ENCODE measurements around a stretch of chr14.

DNA sequence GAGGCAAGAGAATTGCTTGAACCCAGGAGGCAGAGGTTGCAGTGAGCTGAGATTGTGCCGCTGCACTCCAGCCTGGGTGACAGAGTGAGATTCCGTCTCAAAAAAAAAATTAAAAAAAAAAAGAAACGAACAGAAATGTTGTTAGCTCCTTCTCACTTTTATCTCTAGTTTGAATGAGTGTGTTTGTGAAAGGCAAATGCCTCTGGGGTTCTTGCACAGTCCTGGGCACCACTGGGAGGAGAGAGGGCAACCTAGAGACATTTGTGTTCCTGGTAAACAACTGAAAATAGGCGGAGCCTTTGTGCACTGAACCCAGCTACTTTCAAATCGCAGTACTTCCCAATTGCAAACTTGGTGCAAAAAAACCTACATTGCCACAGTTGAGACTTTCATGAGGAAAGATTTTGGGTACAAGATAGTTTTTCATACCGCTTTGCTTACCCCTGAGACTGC, 430.1 kb downstream of the ZFP36L1 start:
- PRO-cap = no peak
- RAMPAGE, long total RNA, 4 experiments = no peak in any of the 4 experiments

- PRO-cap = unidirectional peak, minus-strand start at chr14:68379904
- RAMPAGE, long total RNA, 4 experiments = no peak in any of the 4 experiments
Measured at GRCh38 chr14:68379630-68380141, 413.2 kb downstream of the ZFP36L1 start.

DNA sequence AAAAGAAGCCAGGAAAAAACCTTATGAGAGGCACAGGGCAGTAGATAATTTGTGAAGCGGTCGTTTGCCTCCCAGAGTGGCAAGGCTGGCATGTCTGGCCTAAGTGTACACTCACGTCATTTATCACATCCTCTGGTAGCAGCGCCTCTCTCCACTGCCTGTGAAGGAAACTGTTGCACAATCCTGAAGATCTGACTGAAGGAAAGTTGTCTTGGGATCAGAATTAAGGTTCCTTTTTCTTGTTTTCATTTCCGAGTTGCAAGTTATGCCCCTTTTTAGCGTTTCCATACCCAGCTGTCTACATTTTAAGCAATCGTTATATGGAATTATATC, 408.5 kb downstream of the ZFP36L1 start:
- PRO-cap = no peak
- RAMPAGE, long total RNA, 4 experiments = no peak in any of the 4 experiments

DNA sequence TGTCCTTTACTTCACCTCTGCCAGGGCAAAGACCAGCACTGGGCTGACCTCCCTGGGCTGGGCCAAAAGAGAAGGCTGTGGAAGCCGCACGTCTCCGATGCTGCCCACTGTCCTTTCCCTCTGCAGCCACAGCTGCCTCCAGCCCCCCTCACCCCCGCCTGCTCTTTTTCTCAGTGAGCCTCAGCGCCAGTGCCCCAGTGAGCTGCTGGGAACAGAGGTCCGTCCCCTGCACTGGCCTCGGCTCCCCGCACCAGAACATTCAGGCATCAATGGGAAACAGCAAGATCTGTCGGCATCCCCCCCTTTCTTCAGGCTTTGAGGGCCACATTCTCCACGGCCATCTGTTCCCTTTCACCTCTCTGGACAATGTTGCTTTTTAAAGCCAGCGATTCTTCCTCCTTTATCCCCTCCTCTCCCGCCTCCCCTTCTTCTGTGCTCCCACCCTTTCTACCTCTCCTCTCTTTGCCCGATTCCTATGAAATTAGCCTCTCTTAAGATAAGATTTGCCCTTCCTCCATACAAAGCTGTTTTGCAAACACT, 398.0 kb downstream of the ZFP36L1 start:
- PRO-cap = no peak
- RAMPAGE, long total RNA, 4 experiments = no peak in any of the 4 experiments

- PRO-cap = no peak
- RAMPAGE, long total RNA, 4 experiments = no peak in any of the 4 experiments
Measured at GRCh38 chr14:68401720-68402169, 391.1 kb downstream of the ZFP36L1 start.

DNA sequence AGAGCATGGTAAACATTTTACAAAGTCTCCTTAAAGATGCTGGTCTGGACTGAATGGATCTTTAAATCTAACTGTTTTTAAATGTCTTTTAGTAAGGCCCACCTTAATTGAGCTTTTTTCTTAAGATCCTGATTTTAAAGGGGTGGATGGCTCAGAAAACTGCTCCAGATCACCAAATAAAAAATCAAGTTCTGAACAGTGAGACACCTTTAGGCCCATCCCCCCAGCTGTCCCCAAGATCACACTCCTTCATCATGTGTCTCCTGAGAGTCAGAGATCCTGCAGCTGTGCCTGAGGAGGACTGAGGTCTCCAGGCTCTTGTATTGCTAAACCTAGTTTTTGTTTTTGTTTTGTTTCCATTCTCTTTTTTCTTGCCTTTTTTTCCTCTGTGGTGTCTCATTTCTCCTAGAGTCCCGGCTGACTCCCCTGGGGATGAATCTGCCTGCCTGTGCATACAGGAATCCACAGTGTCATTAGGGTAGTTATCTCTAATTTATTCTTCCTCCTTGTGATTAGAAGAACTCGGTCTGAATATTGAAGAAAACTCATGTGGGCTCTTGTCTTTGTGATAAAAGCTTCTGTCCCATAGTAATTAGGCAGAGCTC, 343.4 kb downstream of the ZFP36L1 start:
- PRO-cap = no peak
- RAMPAGE, long total RNA, 4 experiments = no peak in any of the 4 experiments

GRCh38 chr14:68451832-68452522, 340.9 kb downstream of the ZFP36L1 start:
- PRO-cap = no peak
- RAMPAGE, long total RNA, 4 experiments = no peak in any of the 4 experiments

GRCh38 chr14:68520535-68521312, 272.1 kb downstream of the ZFP36L1 start:
- PRO-cap = bidirectional peak, plus-strand start at chr14:68521177, minus-strand start at chr14:68521063
- RAMPAGE, long total RNA, 4 experiments = no peak in any of the 4 experiments

DNA sequence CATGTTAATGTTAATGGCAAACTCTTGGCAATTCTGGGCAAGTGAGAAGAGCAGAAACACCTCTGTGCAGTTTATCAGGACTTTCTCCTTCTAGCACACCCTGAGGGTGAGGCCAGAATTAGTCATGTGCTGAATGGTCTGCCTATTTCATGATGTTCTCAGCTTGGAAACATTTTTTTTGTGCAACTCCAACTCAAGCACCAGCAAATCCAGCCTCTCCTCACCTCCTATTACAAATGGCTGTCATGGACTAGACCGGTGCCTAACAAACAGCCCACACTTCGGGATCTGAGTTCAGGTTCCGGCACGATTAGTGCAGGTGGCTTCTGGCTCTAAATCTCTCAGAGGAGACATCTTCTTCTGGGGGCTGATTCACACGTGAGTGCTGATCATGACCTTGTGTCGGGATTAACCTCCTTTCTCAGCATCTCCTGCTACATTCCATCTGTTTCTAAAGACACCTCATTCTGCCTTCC, 246.0 kb downstream of the ZFP36L1 start:
- PRO-cap = no peak
- RAMPAGE, long total RNA, 4 experiments = no peak in any of the 4 experiments

DNA sequence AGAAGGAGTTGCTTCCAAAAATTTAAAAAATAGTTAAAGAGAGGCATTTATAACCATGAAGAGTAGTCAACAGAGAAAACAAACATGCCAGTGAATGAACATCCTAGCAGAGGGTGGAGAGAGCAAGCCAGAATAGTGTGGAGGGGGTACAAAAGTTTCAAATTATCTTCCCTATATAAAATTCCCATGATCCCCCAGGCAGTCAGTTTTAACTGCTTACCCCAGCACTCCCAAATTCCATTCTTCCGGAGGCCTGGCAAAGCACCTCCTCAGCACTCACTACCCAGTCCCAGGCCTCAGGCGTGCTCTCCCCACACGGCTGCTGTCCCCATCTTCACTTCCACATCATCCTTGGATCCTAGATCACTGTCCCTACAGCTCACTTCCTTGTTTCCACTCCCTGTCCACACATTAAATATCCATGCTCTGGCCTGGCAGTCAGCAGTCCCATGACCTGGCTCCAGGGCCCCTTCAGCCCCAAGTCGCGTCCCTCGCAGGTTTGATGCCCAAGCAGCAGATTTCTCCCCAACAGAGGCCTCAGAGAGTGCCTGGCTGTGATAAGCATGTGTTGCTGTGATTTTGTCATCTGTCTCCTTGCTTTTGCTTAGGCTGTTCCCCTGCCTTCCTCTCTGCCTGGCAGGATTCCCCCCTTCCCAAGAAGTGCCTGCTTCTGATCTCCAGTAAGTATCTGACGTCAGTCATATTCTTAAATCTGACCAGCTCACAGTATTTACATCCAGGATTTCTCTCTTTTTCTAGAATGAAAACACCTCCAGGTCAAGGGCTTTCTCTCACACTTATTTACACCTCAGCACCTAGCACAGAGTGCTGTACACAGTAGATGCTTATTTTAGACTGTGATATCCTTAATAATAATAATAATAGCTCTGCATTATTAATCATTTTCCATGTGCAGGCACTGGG, 241.7 kb downstream of the ZFP36L1 start:
- PRO-cap = no peak
- RAMPAGE, long total RNA, 4 experiments = no peak in any of the 4 experiments

- PRO-cap = no peak
- RAMPAGE, long total RNA, 4 experiments = no peak in any of the 4 experiments
Measured at GRCh38 chr14:68611460-68612406, 181.1 kb downstream of the ZFP36L1 start.

GRCh38 chr14:68620003-68620556, 172.8 kb downstream of the ZFP36L1 start:
- PRO-cap = no peak
- RAMPAGE, long total RNA, 4 experiments = no peak in any of the 4 experiments

- PRO-cap = no peak
- RAMPAGE, long total RNA, 4 experiments = no peak in any of the 4 experiments
Measured at GRCh38 chr14:68621380-68621950, 171.4 kb downstream of the ZFP36L1 start.

DNA sequence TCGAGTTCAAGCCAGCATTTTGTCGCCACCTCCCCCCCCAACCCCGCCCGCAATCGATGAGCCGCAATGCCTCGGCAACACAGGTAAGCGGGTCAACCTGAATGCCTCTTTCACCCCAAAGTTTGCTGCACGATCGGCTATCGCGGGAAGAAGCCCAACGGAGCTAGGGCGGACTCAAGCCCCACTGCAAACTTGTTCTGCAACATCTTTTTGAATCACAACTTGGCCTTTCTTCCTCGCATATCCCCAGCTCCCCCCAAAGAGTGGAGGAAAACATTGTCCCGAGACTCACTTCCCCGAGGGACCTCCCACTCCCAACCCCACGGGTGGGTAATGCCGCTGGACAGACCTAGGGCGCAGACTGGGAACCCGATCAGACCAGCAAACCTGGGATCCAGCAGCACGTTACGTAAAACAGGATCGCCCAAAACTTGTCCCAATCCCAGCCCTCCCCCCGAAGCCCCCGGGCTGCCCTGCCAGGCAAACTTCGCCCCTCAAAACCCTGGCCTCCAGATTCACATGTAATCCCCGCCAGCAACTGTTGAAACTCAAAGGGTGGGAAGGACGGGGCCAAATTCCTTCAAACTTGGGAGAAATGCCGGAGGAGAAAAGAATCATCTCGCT, 601 bp downstream of the ZFP36L1 start:
- PRO-cap = bidirectional peak, plus-strand start at position 118 of the sequence, minus-strand start at position 121 of the sequence
- RAMPAGE, long total RNA, 4 experiments = no peak in any of the 4 experiments

DNA sequence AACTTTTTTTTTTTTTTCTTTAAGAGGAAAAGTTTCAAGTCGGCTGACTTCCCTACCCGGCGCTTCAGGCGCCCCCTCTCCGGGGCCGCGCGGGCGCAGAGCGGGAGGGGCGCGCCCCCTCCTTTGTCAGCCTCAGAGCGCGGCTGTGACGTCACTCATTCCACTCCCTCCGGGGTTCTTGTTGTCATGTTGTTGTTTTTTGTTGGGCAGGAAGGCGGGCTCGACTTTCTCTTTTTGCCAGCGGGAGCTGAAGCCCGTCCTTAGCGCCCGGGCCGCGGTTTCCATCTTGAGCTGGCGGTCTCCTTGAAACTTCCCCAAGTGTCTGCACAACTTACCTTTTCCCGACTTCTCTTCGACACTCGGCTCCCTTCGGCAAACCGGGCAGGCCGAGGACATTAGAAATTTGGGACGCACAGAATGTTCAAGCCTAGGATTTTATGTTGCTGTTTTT, 473 bp upstream of the ZFP36L1 start:
- PRO-cap = bidirectional peak, plus-strand start at position 22 of the sequence, minus-strand start at position 97 of the sequence; bidirectional peak, plus-strand start at position 195 of the sequence, minus-strand start at position 288 of the sequence
- RAMPAGE, long total RNA, 4 experiments = start-site peak on the plus strand in 1 of 4 experiments, centred at position 212 of the sequence, 9 reads per replicate

- PRO-cap = no peak
- RAMPAGE, long total RNA, 4 experiments = no peak in any of the 4 experiments
Measured at GRCh38 chr14:68880799-68881142, 87.9 kb upstream of the ZFP36L1 start.

DNA sequence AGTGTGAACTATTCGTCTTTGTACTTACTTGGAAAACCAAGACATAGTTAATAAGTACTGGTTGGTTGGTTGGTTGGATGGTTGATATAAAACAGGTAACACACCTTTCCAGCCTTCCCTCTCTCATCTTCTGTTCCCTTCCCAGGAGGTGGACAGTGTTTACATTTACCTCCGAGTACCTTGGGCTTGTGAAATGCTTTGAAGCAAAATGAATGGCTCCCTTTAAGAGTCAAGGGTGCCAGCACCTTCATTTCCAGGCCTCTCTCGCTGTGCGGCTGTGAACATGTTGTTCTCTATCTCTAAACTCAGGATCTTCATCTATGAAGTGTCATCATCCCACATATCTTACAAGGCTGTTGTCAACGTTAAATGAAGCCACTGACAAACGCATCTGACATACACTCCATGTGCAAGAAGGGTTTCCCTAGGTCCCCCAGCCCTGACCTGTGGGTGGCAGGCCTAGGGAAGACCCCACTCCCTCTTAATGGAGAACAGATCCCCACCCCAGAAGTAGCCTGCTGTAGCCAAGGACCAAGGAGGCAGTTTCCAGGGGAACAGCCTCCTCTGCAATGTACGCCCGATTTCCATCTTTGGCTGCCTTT, 7.7 kb downstream of the ACTN1 start:
- PRO-cap = no peak
- RAMPAGE, long total RNA, 4 experiments = start-site peak on the minus strand in 1 of 4 experiments, centred at position 251 of the sequence, 13 reads per replicate

- PRO-cap = no peak
- RAMPAGE, long total RNA, 4 experiments = no peak in any of the 4 experiments
Measured at GRCh38 chr14:69038276-69038943, 59.3 kb upstream of the ACTN1 start.

GRCh38 chr14:69052026-69053056, 73.2 kb upstream of the ACTN1 start:
- PRO-cap = no peak
- RAMPAGE, long total RNA, 4 experiments = start-site peak on the minus strand in 2 of 4 experiments, at chr14:69052610-69052831 at its widest, 11 to 22 reads per replicate

DNA sequence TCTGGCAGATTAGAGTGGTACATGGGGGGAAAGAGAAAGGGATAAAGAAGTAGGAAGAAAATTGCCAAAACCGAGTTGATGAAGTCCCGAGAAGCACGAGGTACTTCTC, 769 bp upstream of the DCAF5 start:
- PRO-cap = no peak
- RAMPAGE, long total RNA, 4 experiments = no peak in any of the 4 experiments

Measured in transverse colon (tissue), 4 donors.